HT1080 (cell line): Measurements from ENCODE around the gene LMAN2L.

GRCh38 chr2:96062971-96063483 lies 28.3 kb upstream of the GPAT2 start:
RAMPAGE:
- cytosol, long total RNA: no peak
- long total RNA: no peak
- nucleus, long total RNA: no peak

DNA sequence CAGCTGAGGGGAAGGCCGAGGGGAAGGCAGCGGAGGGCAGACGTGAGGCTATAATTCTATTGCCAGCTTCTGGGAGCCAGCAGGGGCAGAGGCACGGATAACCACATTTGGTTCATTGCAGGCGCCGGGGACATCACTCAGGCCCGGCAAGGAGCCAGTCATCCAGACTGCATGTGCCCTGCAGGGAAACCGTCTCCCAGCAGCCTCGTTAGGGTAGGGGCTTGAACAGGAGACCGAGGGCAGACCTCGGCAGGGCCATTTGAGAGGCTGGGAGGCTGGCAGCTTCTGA lies 24.9 kb downstream of the ADRA2B start:
RAMPAGE:
- cytosol, long total RNA: no peak
- long total RNA: no peak
- nucleus, long total RNA: no peak

DNA sequence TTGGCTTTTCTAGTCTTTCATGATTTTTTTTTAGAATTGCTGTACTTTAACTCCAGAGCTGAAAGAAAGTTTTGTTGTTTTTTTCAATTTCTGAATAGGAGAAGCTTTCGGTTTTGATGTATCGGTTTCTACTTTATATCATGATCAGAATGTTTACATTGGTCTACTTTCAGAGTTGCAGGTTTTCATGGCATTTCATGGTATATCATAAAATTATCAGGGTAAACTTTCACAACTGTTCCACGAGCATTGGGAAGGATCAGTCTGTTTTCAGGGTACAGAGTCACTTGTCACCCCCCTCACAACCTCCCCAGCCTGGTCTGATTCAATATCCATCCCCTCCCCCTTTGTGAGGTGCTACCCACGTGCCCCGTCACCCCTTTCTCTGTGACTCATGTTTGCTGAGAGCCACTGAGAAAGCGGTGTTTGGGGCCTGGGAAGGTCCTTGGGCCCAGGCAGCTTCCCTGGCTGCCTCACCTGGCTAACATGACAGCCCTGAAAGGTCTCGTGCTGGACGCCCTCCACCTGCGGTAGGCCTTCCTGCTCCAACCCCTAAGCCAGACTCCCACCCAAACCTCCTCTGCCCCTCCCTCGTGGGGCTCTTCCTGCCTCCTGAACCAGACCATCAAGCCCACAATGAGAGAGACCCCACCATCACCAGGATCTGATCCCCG lies 6.9 kb downstream of the ASTL start:
RAMPAGE:
- cytosol, long total RNA: no peak
- long total RNA: no peak
- nucleus, long total RNA: no peak

DNA sequence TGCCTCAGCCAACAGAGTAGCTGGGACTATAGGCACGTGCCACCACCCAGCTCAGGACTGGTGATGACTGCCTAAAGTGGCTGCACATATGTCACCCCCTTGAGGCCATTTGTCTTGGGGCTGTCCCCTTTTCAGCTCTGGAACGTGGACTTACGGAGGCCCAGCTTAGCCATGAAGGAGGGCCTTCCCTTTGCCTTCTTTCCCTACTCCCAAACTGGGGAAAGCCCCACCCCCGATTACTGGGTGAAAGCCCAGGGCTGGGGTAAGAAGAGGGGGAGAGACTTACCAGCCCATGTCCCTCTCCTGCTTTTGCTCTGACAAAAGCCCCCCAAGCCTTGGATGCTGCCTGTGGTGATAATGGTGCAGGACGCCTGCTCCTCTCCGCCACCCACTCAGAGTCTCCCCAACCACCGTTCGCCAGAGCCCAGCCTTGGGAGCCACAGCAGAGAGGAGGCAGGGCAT lies 2.4 kb upstream of the DUSP2 start:
RAMPAGE:
- cytosol, long total RNA: no peak
- long total RNA: no peak
- nucleus, long total RNA: no peak

RAMPAGE:
- cytosol, long total RNA: no peak
- long total RNA: no peak
- nucleus, long total RNA: no peak
These were observed 16.5 kb upstream of the DUSP2 start for GRCh38 chr2:96161753-96162225.

DNA sequence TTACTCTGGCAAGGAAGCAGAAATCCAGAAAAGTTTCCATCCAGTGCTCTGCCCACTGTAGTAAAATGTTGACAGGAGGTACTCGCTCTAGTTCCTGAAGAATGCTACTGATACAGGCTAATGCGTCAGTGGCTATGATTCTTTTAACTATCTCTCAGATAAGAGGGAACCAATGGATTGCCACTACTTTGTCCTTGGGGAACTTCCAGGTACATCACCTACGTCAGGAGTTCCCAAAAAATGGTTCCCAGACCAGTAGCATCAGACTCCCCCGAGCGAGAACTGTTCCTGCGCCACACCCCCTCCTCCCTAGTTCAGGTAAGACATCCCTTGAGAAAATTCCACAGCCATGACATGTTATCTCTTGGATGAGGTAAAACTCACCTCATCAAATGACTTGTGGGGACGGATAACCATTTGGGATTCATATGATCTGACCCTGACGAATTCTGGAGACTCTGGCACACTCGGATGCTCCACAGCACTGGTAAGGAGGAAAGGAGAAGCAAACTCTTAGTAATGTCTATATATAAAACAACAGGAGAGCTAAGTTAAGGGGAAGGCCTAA lies 16.6 kb downstream of the STARD7 start:
RAMPAGE:
- cytosol, long total RNA: no peak
- long total RNA: no peak
- nucleus, long total RNA: no peak

GRCh38 chr2:96251524-96252294 lies 14.1 kb downstream of the TMEM127 start:
RAMPAGE:
- cytosol, long total RNA: no peak
- long total RNA: no peak
- nucleus, long total RNA: no peak

GRCh38 chr2:96291259-96292108 lies 13.9 kb downstream of the SNRNP200 start:
RAMPAGE:
- cytosol, long total RNA: no peak
- long total RNA: no peak
- nucleus, long total RNA: no peak

RAMPAGE:
- cytosol, long total RNA: no peak
- long total RNA: no peak
- nucleus, long total RNA: no peak
These were observed 895 bp downstream of the ITPRIPL1 start for GRCh38 chr2:96326015-96326409.

DNA sequence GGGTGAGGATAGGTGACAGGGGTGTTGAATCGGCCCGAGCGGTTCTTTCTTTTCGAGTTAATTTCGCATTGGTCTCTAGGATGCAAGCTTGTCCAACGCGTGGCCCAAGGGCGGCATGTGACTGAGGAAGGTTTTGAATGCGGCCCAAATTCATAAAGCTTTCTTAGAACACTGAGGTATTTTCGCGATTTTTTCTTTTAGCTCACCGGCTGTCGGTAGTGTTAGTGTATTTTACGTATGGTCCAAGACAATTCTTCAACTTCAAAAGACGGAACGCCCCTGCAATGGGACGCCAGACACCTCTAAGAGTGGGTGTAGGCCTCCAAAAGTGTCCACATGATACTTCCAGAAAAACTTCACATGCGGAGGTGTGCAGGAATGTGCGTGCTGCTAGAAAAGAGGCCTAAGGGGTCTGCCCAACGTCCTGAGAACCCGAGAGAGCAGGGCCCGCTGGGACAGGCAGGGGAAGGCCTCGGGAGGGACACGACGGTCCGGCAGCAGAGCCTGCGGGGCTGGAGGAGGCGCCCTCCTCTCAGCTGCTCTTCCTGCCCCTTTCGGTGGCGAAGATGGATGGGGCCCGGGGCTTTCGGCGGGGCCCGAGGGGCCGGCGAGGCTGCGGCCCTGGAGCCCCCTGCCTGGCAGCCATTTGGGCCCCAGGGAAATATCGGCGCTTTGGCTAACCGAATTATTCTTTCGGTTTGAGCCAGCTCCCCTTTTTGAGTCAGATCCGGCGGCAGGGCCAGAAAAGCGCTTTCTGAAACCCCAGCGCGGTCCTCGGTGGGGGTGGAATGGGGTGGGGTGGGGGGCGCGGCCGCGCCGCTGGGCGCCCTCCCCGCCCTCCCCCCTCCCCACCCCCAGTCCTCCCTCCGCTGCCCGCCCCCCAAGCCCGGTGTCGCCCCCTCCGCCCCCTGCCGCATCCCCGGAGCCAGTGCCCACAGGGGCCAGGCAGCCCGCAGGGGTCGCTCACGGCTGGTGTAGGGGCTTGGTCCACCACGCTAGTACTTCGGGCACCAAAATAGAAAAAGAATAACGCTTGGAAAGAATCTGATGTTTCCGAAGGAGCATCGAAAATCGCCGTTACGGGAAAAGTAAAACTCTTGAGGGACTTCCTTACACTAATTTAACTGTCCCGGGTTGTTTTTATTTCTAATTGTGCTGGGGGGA lies 9.3 kb upstream of the ARID5A start:
RAMPAGE:
- cytosol, long total RNA: no peak
- long total RNA: no peak
- nucleus, long total RNA: no peak

DNA sequence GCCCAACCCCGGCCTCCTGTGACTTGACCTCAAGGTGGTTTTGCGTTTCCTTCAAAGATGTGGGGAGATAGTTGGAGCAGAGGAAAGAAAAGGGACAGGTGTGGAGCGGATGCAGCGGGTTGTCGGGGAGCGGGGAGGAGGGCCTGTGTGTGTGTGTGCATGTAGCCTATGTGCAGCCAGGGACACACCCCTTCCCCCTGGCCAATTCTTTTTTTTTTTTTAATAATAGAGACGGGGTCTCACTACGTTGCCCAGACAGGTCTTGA lies 10.3 kb downstream of the ARID5A start:
RAMPAGE:
- cytosol, long total RNA: no peak
- long total RNA: no peak
- nucleus, long total RNA: no peak

GRCh38 chr2:96549768-96550556 lies 13.4 kb downstream of the ARID5A start:
RAMPAGE:
- cytosol, long total RNA: no peak
- long total RNA: no peak
- nucleus, long total RNA: no peak

GRCh38 chr2:96739406-96740397 lies at the start of gene LMAN2L:
Gene LMAN2L (minus strand): TSS chr2:96740064.
RAMPAGE:
- cytosol, long total RNA: start-site peak on the minus strand at chr2:96740044-96740076, 17 and 30 reads in 2 replicates
- long total RNA: no peak
- nucleus, long total RNA: no peak

DNA sequence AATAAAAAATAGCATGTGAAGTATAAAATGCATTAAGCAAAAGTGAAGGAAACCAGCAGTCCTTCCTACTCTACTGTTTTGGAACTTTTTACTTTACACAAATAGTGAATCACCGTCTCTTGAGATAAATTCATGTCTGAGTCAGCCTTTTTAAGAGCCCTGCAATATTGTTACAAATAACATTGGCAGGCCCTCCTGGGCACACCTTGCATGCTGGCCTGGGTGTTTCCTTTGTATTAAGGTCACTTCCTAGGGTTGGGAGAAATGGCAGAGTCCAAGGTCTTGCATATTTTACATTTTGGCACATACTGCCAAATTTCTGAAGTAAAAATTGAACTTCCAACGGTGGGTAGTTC lies 26.2 kb downstream of the CNNM4 start:
RAMPAGE:
- cytosol, long total RNA: no peak
- long total RNA: no peak
- nucleus, long total RNA: no peak

DNA sequence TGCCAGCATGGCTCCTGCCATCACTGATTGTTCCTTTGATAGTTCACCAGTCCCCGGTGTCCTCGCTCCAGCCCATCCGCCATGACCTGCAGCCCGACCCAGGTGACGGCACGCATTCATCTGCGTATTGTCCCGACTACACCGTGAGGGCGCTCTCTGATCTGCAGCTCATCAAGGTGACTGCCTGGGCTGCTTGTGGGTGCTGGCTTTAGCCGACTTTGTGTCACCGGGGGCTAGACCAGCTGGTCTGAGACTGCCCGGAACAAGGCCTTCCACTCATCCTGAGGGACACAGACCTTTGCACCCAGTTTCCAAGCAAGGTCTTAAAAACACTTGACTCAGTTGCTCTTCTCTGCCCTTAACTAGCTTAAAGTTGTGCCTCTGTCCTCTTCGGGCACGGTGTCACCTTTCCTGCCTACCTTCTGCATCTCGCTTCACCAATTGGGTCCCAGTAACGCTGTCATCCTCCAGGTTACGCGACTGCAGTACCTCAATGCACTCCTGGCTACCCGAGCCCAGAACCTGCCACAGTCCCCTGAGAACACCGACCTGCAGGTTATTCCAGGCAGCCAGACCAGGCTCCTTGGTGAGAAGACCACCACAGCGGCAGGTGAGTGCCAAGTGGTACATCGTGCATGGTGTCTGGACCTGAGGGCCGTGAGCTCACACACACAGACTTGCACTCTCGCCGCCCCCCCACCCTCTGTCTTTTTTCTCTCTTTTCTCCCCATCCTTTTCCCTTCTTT lies 12.6 kb downstream of the CNNM3 start:
RAMPAGE:
- cytosol, long total RNA: no peak
- long total RNA: no peak
- nucleus, long total RNA: no peak

DNA sequence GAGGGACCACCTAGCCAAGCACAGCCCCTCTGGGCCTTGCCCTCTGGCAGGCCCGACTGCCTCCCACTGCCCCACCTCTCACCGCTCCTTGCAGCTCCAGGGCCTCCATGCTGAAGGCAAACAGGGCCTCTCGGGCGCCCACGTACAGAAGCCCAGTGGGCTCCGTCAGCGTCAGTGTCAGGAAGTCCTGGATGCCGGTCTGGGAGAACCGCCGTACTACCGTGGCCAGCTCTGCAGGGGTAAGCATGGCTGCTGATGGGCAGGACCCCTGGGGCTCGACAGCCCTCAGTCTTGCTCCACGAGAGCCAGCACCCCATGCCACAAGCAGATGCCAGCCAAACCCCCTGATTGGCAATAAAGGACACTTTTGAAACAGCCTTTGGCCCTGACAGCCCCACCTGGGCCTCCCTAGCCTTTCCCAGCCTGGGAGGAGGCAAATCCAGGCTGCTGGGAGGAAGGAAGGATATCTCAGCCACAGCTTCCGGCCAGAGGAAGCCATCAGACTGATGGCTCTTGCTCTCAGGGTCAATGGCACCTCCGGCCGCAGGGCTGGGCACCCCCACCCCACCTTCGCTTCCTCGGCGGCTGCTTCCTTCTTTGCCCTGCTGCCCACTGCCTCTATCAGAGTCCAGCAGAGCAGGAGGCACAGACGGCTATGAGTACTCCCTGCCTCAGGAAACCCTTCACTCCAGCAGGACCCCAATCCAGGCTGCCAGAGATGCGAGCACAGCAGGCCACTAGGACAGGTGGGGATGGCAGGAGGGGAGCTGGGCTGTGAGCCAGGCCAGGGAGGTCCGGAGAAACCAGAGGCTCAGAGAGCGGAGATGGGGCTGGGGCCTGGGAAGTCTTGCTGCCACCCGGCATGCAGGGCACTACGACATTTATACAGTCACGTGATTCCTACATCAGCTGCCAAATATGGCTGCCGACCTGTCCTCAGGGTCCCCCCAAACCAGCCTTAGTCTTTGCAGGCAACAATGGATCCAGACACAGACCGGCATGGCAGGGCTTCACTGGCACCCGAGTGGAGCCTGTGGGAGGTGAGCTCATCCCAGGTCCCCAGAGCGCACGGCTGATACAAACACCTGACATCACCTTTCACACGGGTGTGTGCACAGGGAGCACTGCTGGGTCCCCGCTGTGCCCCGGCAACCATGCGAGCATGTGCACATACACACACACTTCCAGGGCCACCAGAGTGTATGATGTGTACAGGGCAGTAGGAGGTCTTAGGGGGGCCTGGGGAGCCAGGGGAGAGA lies 3.2 kb downstream of the SEMA4C start:
RAMPAGE:
- cytosol, long total RNA: no peak
- long total RNA: no peak
- nucleus, long total RNA: no peak

GRCh38 chr2:97048394-97049103 lies 46.1 kb downstream of the FAHD2B start:
RAMPAGE:
- cytosol, long total RNA: no peak
- long total RNA: no peak
- nucleus, long total RNA: no peak

RAMPAGE:
- cytosol, long total RNA: no peak
- long total RNA: no peak
- nucleus, long total RNA: no peak
These were observed 8.6 kb upstream of the FAHD2B start for GRCh38 chr2:97103283-97103728.

DNA sequence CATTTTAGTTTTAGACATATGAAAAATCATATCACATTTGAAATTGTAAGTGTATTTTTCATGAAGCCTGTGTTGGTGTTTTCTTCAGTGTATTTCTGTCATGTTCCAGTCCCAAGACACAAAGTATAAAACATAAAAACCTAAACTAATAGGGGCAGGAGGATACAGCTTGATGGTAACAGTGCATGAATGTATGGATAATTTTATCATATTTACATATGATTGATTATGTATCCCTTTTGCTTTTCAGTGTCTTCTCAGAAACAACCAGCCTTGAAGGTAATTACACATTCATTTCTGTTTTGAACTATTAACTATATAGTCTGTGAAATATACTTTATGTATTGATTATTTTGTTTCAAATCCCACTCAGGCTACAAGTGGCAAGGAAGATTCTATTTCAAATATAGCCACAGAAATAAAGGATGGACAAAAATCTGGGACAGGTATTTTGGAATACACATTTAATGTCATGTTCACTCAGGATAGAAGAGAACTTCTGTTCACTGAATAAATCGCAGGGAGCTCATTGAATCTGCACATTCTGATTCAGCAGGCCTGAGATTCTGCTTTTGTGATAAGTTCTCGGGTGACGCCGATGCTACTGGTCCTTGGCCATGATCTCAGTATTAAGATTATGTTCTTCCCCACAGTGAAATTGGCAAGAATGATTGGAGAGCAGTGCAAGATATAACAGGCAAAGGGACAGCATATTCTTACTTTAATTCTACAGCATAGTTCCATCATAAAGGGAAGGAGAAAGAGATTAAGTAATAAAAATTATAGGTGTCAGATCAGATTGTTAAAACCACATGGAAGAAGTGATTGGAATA lies 29.7 kb downstream of the ANKRD36 start:
RAMPAGE:
- cytosol, long total RNA: no peak
- long total RNA: no peak
- nucleus, long total RNA: no peak

RAMPAGE:
- cytosol, long total RNA: no peak
- long total RNA: no peak
- nucleus, long total RNA: no peak
These were observed 4.4 kb downstream of the C2orf92 start for GRCh38 chr2:97673522-97674636.